ENCODE results near the gene GKAP1.

- RRBS = no CpG with 5 or more reads among the region's 3 CpGs
Measured at GRCh38 chr9:79687671-79687925, 115.8 kb downstream of the TLE4 start.

DNA sequence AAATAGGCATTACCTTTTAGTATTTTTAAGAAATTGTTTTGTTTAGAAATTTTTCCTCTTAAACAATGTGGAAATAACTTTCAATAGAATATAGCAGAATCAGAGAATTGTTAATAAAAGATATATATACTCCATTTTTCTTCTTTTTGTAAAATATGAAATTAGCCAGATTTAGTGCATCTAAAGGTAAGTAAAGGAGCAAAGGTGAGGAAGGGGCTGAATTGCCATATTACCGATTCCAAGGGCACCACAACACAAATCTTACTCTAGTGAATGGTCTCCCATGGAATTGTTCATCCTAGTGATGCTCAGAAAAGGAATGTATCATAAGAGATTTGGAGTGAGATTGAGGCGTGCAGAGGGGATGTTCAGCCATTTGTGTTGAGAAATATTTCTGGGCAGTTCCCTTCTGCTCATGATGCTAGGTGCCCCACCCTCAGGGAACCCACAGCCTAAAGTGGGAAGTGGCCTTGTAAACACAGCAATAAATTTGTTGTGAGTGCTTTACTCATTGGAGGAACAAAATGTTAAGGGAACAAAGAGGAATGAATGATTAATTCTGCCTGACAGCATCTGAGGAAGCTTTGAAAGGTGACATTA, 129.8 kb downstream of the TLE4 start:
- RRBS = no CpG with 5 or more reads among the region's 2 CpGs

DNA sequence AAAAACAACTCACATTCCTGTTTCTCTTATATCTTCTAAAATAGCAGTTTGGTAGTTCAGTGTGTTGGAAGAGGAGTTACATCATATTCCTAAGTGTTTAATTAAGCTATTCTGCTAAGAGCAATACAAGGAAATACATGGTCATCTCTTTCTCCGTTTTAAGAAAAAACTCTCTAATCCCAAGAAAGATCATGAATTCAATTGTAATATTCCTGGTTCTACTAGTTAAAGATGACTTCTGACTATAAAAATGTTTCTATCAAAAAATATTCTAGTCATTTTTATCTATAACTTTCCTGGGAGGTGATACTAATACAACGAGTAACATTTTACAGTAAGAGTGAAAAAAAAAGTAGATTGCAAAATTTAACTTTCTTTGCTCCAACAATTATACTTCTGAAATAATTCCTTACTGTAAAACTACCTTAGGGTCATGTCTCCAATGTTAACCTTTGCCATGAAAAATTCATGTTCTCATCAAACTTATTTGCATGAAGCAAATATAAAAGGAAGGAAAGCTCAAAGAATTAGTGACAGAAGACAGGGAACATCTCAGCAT, 505.3 kb downstream of the TLE1 start:
- RRBS = no CpG with 5 or more reads among the region's 2 CpGs

GRCh38 chr9:81683988-81684621, 5.2 kb downstream of the TLE1 start:
- RRBS = no CpG with 5 or more reads among the region's 5 CpGs

DNA sequence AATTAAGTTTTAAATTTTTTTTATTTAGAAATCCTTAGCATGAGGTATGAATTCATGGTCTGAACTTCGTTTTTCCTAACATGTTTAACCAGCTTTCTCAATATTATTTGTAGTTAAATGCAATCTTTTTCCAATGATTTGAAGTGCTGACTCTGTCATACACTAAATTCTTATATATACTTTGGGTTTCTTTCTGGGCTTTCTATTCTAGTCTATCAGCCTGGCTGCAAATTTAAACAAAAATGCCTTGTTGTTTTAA, 108.1 kb upstream of the TLE1 start:
- RRBS = no CpG with 5 or more reads among the region's 1 CpG

DNA sequence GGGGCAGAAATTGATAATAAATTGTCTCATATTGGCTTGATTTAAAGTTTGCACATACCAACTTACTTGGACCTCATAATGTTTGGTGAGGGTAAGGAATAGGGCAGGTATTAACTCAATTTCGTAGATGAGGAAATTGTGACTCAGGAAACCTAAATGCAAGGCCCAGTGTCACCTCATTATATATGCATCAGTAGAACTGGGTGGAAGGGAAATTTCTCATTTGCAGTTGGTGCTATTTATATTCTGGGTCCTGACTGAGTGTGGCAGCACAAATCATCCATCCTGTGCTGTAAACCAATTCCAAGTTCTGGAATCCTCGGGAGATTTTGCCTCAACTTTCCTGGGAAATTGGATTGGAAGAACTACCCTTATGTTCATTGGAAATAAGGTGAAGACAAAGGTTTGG, 103.1 kb downstream of the SPATA31D1 start:
- RRBS = no CpG with 5 or more reads among the region's 2 CpGs

DNA sequence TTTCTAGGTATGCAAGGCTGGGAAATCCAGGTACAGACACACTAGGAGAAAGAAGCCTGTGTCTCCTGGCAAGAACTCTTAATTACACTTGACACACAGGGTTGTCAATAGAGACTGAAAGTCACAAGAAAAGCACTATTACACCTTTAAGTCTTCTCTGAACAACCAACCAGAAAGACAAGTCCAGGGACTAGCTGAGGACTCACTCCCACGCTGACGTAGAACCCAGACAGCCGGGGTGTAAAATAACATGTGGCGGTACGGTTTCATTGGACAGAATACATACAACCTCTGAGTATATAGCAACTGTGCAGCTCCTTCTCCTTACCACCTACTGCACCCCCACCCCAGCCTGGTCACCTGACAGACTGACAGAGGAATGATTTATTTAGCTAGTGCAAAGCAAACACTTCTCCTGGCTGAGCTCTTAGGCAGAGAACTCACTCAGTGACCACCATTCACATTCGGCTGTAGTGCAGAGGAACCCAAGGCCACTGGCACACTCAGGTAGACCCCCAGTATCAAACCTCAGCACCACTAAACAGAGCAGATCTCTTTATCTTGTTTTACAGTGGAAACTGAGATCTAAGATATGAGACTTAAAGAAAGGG, 103.5 kb upstream of the RASEF start:
- RRBS = no CpG with 5 or more reads among the region's 6 CpGs

DNA sequence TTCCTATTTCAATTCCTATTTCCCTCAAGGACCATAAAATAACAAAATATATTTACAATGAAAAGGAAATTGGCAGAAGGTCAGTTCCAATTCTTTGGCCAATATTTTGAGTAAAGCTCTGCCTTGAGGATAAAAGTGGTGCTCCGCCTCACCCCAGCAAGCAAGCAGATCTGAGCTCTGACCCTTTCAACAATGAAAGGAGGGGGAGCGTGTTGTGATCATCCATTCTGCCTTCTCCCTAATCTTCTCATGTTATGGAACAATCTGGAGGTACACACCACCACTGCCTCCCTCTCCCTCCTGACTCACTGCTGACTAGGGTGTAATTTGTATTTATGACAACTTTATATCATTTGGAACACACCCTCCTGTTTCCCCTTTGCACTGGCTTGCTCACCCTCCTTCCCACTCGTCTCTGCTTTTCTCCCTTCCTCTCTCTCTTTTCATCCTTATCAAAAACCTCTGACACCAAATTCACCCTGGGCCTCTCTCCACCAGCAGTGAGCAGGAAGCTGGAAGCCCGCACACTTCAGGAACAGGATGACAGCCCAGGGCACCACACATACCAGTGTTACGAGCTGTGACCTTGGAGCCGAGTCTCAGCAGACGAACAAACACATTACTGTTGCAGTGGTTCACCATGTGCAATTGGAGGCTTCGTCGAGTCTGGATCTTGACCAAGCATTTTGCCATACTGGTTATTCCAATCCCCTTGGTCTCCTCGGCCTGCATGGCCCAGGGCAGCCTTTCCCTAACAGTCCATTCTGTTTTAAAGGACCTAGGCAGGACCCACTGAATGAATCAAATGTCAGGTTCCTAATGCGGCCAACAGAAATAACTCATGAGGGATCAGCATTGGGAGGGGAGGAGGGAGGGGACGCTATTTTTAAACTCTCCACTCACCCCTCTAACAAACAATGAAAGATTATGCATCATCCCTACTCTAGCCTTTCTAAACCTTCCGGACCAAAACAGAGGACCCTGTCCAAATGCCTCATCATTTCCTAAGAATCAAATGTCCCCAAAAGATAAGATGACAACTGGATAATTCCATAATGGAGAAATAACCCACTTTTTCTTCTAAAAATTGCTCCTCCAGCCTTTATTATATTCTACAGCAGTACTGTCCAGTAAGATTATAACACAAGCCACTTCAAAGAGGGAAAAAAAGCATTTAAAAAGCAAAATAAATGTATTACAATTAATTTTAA, 203.9 kb upstream of the RASEF start:
- RRBS = no CpG with 5 or more reads among the region's 13 CpGs

DNA sequence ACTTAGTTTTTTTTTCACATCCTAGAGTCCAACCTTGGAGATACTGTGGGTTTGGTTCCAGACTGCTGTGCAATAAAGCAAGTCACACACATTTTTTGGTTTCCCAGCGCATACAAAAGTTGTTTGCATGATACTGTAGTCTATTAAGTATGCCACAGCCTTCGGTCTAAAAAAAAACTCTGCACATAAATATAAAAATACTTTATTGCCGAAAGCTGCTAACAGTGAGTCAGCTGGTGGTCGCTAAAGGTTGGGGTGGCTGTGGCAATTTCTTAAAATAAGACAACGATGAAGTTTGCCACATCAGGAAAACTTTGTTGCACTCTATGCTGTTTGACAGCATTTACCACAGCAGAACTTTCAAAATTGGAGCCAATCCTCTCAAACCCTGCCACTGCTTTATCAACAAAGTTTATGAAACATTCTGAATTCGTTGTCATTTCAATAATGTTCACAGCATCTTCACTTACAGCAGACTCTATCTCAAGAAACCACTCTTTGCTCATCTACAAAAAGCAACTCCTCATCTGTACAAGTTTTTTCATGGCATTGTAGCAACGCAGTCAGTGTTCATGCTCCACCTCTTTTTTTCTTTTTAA, 37.3 kb downstream of the UBQLN1 start:
- RRBS = no CpG with 5 or more reads among the region's 7 CpGs

DNA sequence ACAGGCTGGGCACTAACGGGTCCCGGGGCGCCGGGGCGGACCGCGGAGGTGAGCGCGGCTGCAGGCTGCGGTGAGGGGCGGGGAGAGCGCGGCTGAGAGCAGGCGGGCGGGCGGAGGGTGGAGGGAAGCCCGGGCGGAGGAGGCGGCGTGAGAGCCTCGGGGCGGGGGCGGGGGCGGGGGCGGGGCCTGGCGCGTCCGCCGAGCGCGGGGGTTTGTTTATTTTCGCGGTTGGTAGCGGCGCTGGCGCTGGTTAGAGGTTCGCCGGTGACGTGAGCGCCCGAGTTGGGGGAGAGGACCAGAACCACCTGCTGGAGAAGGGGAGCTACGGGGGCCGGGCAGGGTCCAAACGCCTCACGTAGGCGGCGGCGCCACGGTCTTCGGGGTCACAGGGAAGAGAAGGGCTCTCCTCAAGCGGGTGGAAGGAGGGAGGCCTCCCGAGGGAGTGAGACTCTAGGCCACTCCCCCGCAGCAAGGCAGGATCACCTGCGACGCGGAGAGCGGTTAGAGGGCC, at the start of gene GKAP1:
Gene GKAP1 (minus strand): TSS at position 90 of the 511 bp plus-strand sequence.
- RRBS = no CpG with 5 or more reads among the region's 57 CpGs

- RRBS = 70% methylated on average over 3 of the region's 30 CpGs
Measured at GRCh38 chr9:84101896-84102655, 121.5 kb downstream of the RMI1 start.

- RRBS = no CpG with 5 or more reads among the region's 6 CpGs
Measured at GRCh38 chr9:84858269-84858704, 188.8 kb downstream of the NTRK2 start.

GRCh38 chr9:84954040-84954645, 284.6 kb downstream of the NTRK2 start:
- RRBS = no CpG with 5 or more reads among the region's 15 CpGs

DNA sequence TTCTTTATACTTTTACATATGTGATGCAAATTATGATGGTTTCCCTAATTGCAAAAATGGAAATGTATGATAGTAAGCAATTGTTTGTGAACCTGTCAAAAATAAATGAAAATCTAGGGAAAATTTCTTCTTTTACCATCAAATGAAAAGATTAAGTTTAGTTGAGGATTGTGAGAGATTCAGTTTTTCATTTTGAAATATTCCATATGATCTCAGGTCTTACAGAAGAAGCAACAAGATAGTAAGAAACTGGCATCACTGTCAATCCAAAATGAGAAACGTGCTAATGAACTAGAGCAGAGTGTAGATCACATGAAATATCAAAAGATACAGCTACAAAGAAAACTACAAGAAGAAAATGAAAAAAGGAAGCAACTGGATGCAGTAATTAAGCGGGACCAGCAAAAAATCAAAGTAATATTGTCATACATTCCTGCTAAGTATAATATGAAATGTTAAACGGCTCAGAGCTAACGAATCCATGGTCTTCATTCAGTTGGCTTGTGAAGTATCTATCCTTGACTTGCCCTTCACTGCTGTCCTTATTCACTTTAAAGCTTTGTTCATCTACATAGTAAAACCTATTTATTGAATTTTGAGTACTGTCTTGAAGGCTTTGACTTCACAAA, 91.7 kb upstream of the NAA35 start:
- RRBS = no CpG with 5 or more reads among the region's 4 CpGs

DNA sequence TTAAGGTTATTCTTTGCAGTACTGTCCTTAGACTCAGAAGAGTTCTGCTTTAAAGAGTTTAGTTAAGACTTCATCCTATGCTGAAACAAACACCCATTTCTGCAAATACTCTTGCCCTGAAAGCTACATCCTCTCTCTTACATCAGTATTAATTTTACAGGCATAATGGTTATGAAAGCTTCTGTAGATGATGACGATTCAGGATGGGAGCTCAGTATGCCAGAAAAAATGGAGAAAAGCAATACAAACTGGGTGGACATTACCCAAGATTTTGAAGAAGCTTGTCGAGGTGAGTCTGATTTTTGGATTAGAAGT, 1.0 kb downstream of the NAA35 start:
- RRBS = no CpG with 5 or more reads among the region's 2 CpGs

GRCh38 chr9:86293739-86294173, 11.4 kb upstream of the ISCA1 start:
- RRBS = no CpG with 5 or more reads among the region's 9 CpGs

GRCh38 chr9:86300988-86301809, 18.9 kb upstream of the ISCA1 start:
- RRBS = no CpG with 5 or more reads among the region's 5 CpGs

- RRBS = no CpG with 5 or more reads among the region's 7 CpGs
Measured at GRCh38 chr9:86721696-86722452, 225.4 kb downstream of the GAS1 start.

DNA sequence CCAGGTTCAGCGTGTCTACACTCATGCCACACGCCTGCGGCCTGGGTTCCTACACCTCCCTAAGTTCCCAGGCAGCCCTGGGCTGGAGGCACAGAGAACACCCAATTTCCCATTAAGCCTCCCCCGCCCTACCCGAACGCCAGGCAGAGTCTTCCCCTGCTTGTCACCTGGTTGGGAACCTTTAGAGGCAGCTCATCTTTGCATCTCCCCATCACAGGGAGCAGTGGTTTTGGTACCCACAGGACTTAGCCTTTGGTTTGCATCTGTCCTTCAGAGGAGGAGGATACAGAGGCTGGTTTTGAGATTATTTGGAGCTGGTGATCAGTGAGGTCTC, 196.5 kb downstream of the GAS1 start:
- RRBS = no CpG with 5 or more reads among the region's 6 CpGs

DNA sequence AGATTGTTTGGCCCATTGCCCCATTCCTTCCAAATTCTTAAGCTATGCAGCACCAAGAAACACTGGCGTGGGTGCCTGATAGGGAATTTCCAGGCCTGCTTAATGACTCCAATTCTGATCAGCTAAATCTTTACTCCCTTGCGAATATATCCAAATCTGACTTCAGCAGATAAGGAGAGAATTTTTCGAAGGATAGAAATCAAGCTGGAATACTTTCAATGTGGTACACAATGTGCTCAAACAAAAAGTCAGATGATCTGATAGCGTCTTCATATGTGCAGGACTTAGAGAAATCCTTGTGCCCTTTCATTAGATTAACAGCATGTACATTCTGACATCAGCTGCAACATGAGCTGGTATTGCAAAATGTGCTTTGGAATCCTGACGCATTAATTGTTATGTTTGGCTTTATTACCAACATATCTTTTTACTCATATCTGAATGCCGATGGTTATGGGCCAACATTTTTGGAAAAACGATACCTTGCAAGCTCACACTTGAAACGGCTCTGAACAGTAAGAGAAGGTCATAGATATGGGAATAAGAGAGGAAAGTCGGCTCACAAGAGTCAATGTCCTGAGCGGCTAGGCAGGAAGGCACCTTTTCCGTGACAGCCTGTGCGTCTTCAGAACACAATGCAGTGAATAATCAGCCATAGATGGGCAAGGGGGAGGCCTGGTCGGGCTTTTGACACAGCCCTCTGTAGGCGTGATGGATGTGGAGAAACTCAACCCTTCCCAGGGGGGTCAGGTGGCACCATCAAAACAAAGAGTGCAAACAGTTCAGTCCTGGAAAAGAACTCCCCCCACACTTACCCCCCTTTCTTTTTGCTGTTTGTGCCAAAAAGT, 36.3 kb upstream of the GAS1 start:
- RRBS = no CpG with 5 or more reads among the region's 14 CpGs